Ovary (tissue), 7 donors: ENCODE results near the gene YOD1.

DNA sequence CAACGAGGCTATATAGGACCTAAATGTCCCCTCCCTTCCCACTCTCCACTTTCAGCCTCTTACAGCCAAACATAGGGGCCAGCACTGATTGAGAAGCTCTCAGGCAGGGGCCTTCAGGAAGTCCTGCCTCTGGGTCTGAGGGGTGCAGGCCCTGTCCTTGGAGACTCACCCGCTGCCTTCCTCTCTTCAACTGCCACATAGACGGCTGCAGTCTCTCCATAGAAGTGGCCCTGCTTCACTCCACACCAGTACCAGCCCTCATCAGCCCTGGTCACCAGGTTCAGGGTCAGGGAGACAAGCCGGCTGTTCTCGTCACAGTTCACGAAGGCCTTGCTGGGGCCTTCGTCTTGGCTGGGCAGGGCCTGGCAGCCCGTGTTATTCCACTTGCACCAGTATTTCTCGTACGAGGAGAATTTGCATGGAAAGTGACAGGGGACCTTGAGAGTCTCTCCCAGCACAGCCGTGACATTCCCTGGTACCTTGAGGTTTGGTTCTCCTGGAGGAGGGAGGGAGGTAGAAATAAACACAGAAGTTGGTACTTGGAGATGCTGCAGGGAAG, 11.9 kb downstream of the PIGR start:
- PRO-cap, 7 experiments: no peak in any of the 7 experiments
- RAMPAGE, long total RNA, 2 experiments: no peak in any of the 2 experiments

DNA sequence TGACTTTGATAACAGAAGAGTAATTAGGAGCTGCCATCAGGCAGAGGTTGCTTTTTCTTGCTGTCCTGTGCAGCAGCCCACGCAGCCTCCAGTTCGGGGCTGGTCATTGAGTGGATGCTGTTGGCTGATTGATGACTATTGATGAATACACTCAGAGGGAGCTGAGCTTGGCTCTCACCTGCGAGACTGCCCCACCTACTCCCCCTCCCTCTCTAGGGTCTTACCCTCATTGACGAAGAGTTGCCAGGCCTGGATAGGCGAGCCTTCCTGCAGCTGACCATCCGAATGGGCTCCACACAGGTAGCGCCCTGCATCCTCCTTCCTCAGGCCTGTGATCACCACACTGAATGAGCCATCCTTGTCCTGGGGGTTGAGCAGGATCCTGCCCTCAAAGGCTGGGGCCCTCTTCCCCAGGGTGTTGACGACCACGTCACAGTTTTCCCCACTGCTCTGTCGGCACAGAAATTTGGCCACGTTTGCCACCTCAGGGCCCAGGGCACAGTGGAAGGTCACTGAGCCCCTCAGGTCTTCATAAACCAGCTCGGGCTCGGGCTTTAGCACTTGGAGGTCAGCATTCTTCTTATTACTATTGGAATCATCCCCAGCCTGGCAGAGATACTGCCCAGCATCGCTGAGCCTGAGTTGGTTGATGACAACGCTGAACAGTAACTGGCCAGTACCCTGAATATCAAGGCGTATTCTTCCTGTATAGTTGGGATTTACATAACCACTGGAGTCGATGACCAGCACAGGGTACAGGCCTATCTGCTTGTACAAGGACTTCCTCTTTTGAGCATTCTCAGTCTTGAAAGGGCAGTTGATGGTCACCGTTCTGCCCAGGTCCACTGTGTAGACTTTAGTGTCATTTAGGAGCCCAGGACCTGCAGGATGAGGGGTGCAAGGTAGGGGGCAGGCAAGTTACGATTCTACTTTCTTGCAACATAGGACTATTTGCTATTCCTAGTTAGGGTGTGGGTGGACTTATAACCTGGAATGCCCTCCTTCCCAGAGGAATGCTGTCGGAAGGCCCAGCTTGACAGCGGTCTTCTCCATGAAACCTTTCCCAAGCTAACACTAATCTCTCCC, 9.1 kb downstream of the PIGR start:
- PRO-cap, 7 experiments: no peak in any of the 7 experiments
- RAMPAGE, long total RNA, 2 experiments: no peak in any of the 2 experiments

GRCh38 chr1:206953558-206954022, 7.3 kb upstream of the PIGR start:
- PRO-cap, 7 experiments: no peak in any of the 7 experiments
- RAMPAGE, long total RNA, 2 experiments: no peak in any of the 2 experiments

GRCh38 chr1:206979296-206979681, 9.0 kb upstream of the FCAMR start:
- PRO-cap, 7 experiments: no peak in any of the 7 experiments
- RAMPAGE, long total RNA, 2 experiments: no peak in any of the 2 experiments

- PRO-cap, 7 experiments: no peak in any of the 7 experiments
- RAMPAGE, long total RNA, 2 experiments: no peak in any of the 2 experiments
Observed at GRCh38 chr1:206992707-206993265, 22.5 kb upstream of the FCAMR start.

- PRO-cap, 7 experiments: no peak in any of the 7 experiments
- RAMPAGE, long total RNA, 2 experiments: no peak in any of the 2 experiments
Observed at GRCh38 chr1:207017677-207017964, 14.9 kb downstream of the C1orf116 start.

DNA sequence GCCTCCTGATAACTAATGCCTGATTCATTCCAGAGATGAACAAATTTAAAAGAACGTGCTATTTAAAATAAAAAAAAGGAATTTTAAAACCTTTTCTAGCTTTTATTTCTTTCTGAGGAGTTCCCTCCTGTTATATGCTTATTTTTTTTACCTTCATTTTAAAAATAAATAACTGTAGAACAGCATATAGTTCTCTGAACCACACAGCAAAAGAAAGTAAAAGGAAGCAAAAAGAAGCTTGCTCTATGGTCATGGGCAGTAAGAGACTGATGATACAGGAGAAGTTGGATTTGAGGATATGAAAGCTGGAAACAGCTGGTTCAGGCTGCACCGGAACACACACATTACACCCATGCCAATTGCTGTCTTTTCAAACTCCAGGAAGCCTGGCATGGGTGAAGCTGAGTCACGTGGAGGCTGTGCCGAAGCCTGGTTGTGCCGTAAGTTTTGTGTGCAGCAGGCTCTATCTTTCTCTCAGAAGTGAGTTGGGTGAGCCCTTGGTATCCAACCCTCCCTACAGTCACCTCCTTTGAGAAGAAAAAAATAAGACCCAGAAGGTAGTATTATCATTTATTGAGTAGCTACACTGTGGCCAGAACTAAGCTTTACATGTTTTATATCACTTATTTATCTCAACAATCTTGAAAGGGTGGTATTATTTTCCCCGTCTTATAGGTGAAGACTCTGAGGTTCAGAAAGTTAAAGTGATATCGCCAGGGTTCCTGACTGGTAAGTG, 14.4 kb downstream of the C1orf116 start:
- PRO-cap, 7 experiments: no peak in any of the 7 experiments
- RAMPAGE, long total RNA, 2 experiments: no peak in any of the 2 experiments

GRCh38 chr1:207018824-207019566, 13.6 kb downstream of the C1orf116 start:
- PRO-cap, 7 experiments: no peak in any of the 7 experiments
- RAMPAGE, long total RNA, 2 experiments: no peak in any of the 2 experiments

GRCh38 chr1:207024280-207024744, 8.2 kb downstream of the C1orf116 start:
- PRO-cap, 7 experiments: no peak in any of the 7 experiments
- RAMPAGE, long total RNA, 2 experiments: no peak in any of the 2 experiments

- PRO-cap, 7 experiments: peak in 7 of 7 experiments; most common plus-strand start chr1:207051088 (in 3); most common minus-strand start chr1:207051004 (in 7)
- RAMPAGE, long total RNA, 2 experiments: start-site peak on the minus strand in 2 of 2 experiments, at chr1:207050984-207051015 at its widest, 96 to 103 reads per replicate
Observed at GRCh38 chr1:207050882-207051936, at the start of gene YOD1. Gene YOD1 (minus strand): TSS chr1:207051208.

- PRO-cap, 7 experiments: peak in 7 of 7 experiments; most common plus-strand start chr1:207321174 (in 4); most common minus-strand start chr1:207321310 (in 4)
- RAMPAGE, long total RNA, 2 experiments: no peak in any of the 2 experiments
Observed at GRCh38 chr1:207321149-207321387, 410 bp upstream of the CD55 start.

DNA sequence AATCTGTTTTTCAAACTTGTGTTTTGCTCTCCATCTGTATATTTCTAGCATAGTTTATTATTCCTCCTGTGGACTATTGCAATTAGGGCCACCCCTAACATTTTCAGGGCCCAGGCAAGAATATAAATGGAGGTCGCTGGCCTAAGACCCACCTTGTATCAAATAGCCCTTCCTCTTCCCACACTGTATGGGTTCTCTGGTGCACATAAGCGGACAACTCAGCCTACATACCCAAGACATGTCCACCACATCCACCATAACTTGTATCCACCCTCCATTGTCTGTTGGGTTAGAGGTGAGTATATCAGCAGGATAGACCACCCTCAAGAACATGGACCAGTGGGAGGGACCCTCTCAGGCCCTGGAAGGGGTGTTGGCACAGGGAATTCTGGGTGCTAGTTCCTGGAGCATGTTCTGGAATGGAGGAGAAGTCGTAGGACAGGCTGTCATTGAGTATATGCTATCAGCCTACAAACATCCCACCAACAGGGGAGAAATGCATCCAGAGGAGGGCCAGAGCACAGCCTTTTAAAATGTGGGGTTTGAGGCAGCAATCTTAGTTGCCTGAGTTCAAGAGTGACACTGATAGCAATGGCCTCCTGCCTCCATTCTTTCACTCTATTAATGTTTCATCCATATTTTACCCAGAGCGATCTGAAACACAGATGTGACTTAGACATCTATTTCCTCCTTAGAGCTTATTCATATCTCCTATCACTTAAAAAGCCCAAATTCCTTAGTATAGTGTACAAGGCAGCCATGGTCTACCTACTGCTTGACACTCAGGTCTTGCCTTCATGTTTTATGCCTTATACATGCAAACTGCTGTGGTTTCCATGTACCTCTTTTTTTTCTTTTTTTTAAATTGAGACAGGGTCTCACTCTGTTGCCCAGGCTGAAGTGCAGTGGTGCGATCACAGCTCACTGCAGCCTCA, 7.6 kb downstream of the CD55 start:
- PRO-cap, 7 experiments: no peak in any of the 7 experiments
- RAMPAGE, long total RNA, 2 experiments: no peak in any of the 2 experiments

GRCh38 chr1:207331831-207332304, 10.4 kb downstream of the CD55 start:
- PRO-cap, 7 experiments: no peak in any of the 7 experiments
- RAMPAGE, long total RNA, 2 experiments: no peak in any of the 2 experiments

DNA sequence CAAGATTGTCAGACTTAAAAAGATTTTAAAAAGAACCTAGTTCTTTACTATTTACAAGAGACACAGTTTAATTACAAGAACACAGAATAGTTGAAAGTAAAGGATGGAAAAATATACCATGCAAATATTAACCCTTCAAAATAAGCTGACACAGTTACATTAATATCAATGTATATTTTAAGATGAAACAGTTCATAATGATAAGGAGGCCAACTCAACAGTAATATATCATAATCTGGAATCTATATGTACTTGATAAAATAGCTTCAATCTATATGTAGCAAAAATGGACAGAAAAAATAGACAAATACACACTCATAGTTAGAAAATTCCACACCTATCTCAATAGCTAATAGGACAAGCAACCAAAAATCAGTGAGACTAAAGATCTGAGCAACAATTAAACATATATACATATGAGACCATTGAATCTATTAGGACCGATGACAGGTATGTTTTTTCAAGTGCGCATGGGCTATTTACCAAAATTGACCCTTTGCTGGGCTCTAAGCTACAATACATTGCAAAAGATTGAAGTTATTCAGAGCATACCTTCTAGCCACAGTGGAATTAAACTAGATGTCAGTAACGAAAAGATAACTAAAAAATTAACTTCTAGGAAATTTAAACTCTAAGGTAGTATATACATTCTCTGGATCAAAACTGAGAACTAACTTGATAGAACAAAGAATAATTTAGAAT, 13.5 kb downstream of the CD55 start:
- PRO-cap, 7 experiments: no peak in any of the 7 experiments
- RAMPAGE, long total RNA, 2 experiments: no peak in any of the 2 experiments

- PRO-cap, 7 experiments: no peak in any of the 7 experiments
- RAMPAGE, long total RNA, 2 experiments: no peak in any of the 2 experiments
Observed at GRCh38 chr1:207335567-207336471, 14.3 kb downstream of the CD55 start.

- PRO-cap, 7 experiments: no peak in any of the 7 experiments
- RAMPAGE, long total RNA, 2 experiments: no peak in any of the 2 experiments
Observed at GRCh38 chr1:207357321-207358019, 36.0 kb downstream of the CD55 start.

GRCh38 chr1:207359889-207360480, 38.5 kb downstream of the CD55 start:
- PRO-cap, 7 experiments: no peak in any of the 7 experiments
- RAMPAGE, long total RNA, 2 experiments: no peak in any of the 2 experiments

DNA sequence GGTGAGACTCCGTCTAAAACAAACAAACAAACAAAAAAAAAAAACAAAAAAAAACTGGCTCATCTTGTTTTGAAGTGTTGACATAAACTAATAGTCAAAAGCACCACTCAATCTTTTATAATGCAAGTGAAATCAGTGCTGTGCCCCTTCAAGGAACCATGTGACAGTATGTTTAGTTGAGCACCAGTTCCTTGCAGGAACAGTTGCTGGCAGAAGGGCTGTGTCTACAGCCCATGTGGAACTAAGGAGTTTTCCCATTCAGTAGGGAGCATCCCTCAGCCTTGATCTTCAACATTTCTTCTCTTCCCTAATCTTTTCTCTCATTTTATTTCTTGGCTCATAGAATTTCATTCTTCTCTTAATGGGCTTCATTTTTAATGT, 49.1 kb downstream of the CD46 start:
- PRO-cap, 7 experiments: no peak in any of the 7 experiments
- RAMPAGE, long total RNA, 2 experiments: no peak in any of the 2 experiments

DNA sequence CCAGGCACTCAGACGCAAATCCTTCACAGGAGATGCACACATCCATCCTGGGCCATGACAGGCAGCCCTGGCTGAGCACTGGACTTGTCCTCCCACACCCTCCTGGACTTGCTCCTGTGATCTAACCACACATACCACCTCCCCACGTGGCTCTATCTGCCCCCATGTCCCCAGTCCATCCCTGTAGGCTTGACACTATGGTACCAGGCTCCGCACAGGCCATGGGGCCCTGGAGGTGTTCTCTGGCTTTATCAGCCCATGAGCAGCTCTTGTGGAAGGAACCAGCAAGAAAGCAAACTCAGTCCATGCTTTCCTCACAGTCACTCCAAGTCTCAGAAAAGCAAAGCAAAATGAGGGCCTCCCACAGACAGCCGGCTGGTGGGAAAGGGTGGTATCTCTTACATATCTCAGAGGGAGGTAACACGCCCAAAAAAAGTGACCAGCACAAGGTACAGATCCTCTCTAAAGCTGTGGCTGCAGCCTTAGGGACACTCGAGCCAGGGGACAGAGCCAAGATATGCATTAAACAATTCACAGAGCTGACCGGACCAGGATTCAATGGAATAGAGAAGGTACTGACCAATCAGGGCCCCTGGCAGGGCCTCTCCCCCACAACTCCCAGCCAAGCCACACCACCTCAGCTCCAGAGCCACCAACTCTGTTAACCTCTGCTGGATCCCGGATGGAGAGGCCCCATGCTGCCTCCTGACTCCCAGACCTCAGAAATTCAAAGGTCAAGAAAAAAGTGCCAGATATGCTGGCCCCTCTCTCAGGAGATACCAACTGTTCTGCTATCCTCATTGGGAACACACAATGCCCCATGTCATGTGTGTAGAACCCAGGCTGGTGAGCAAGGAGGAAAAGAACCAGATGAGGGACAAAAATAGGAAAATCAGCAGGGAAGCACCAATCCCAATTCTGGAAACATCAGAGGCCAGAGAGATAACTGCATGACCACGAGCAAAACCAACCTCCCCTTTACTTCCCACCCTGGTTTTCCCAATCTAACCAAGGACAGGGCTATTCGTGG, 61.9 kb downstream of the CD46 start:
- PRO-cap, 7 experiments: no peak in any of the 7 experiments
- RAMPAGE, long total RNA, 2 experiments: no peak in any of the 2 experiments

GRCh38 chr1:207853353-207853721, 57.6 kb downstream of the CD34 start:
- PRO-cap, 7 experiments: no peak in any of the 7 experiments
- RAMPAGE, long total RNA, 2 experiments: no peak in any of the 2 experiments